Neural cell (in vitro differentiated cells): ENCODE data around the genes RXFP3 and CAPSL.

DNA sequence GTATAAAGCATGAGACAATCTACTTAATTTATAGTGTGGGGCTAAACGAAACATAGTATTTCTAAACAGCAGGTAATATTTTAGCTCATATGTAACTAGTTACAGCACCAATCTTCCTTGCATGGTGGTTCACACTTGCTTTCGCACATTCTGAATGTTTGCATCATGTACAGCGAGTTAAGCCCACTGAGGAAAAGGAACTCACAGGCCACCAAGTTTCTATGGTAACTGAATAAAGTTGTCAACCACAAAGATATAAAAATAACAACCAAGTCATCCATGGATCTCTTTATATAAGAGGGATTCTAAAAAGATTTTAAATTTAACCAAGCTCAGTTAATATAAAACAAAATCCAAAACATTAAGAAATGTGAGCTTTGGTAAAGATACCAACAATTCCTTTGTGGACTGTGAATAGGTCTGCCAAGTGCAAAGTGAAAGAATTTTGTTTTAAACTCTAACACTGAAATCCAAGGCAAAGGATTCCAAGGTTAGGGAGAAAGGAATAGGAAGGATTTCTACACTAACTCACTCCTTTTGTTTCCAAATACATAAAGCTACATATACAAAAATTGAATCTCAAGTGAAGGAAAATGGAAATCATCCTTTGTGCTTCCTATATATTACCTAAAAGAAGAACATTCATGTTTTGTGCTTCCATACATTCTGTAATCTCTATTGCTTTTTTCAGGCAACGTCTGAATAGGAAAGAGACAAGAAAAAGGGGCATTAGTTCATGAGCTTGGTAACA, 67.5 kb upstream of the GOLPH3 start:
- RAMPAGE, long total RNA = no peak

DNA sequence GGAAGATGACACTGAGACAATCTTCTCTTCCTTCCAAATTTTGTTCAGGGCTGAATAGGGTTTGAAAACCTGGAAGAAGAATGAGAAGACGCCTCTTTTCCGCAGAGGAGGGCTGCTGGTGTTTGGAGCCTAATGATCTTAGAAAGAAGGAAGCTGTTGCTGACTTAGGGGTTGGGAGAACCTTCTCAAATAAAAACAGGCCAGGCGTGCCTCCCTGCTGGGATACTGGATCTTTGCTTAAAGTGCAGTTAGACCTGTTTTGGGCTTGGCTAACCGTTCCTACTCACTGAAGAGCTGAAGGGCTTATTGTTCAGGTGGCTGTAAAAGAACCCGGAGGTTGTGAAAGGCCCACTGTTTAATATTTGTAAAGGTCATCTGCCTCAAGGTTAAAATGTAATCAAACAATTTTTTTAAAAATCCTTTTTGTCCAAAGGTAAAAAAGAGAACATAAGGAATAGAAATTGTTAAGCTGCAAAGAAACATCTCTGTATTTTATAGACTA, 18.4 kb upstream of the MTMR12 start:
- RAMPAGE, long total RNA = no peak

- RAMPAGE, long total RNA = no peak
These were observed 637 bp downstream of the SUB1 start for GRCh38 chr5:32585665-32586722.

GRCh38 chr5:32712727-32713288, 1.7 kb downstream of the NPR3 start:
- RAMPAGE, long total RNA = no peak

GRCh38 chr5:33308920-33309483, 131.8 kb upstream of the TARS1 start:
- RAMPAGE, long total RNA = no peak

- RAMPAGE, long total RNA = no peak
These were observed 26.6 kb downstream of the TARS1 start for GRCh38 chr5:33466976-33468140.

DNA sequence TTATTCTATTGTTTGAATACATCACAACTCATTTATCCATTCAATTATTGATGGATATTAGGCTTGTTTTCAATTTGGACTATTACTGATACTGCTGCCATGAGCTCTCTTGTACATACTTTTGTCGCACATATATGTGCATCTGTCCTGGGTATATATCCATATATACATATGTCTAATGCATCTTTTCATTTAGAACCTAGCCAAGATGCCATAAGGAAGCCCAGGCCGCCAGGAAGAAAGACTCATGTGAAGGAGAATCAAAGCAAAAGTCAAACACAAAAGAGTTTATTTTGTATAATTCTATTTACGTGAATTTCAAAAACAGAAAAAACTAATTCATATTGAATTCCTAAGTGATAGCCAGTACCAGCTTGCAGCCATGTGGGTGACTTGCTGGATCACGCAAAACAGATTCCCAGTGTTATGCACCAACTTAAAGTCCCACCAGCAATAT, 79.0 kb downstream of the ADAMTS12 start:
- RAMPAGE, long total RNA = no peak

DNA sequence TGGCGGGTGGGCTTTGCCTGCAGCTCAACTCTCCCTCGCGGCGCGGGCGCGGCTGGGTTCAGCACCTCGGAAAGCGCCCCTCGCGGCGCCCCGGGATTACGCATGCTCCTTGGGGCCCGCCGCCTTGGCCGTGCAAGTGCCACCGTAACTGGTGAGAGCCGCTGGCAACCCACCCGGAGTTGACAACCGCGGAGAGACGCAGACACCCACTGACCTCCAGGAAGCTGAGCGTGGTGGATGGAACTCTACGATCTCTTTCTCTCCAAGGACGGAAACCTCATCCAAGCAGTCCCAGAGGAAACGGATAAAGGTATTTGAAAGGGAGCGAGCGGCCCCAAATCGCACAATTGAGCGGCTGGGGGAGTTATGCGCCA, at the start of gene RXFP3:
Gene RXFP3 (plus strand): TSS at position 359 of the 374 bp plus-strand sequence.
- RAMPAGE, long total RNA = no peak

GRCh38 chr5:34001075-34002056, 6.5 kb downstream of the AMACR start:
- RAMPAGE, long total RNA = no peak

DNA sequence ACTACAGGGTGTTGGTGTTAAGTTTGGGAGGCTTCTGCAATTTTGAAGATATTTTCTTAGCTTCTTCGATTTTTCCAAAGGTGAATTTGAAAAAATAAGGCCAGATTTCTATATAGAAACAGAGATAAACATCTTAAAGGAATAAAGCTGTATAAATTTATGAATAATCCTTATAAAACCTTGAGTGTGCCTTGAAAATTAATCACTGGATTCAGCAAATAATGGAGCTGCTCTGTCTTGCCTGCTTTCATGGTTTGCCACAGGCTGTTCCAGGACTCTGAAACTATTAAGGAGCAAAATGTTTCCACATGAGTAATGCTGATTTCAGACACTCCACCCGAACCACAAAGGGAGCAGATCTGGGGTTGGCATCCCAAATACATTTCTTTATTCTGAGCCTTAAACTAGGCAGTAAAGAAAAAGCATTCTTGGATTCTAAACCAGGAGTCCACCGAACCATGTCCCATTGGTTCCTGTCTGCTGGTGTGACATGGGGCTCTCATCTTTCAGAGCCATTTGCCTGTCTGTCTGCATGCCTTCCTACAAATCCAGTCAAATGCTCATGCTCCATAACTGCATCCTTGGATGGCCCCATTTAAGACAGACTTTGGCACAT, 10.1 kb upstream of the C1QTNF3 start:
- RAMPAGE, long total RNA = no peak

- RAMPAGE, long total RNA = no peak
These were observed 20.3 kb upstream of the C1QTNF3 start for GRCh38 chr5:34063176-34063792.

DNA sequence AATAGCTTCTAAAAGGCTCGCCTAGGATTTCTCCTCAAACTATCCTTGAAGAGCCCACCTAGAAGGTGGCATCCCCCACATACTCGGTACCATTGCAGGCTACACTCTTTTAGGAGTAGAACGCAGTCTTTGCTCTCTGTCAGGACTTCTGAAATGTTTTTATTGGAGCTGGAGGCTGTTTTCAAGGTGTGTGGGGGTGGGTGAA, 159.6 kb upstream of the RAI14 start:
- RAMPAGE, long total RNA = no peak

DNA sequence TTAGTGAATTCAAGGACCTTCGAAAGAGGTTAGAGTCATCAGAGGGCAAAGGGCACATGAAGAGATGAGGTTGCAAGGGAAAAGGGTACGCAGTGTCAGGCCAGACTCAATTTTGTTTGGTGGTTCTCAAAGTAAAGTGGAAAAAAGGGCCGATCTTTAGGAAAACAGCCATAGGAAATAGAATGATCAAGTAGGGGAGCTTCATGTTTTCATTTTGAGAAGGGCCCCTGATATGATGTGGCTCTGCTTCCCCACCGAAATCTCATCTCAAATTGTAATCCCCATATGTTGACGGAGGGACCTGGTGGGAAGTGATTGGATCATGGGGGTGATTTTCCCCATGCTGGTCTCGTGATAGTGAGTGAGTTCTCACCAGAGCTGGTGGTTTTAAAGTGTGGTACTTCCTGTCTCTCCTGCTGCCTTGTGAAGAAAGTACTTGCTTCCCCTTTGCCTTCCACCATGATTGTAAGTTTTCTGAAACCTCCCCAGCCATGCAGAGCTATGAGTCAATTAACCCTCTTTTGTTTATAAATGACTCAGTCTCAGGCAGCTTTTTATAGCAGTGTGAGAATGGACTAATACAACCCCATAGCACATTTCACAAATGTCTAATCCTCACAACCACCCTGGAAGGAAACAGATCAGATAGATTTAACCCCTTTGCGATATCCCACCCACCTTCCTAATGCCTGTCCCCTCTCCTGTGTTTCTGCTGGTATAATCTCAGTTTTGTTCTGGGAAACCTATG, 157.2 kb upstream of the RAI14 start:
- RAMPAGE, long total RNA = no peak

DNA sequence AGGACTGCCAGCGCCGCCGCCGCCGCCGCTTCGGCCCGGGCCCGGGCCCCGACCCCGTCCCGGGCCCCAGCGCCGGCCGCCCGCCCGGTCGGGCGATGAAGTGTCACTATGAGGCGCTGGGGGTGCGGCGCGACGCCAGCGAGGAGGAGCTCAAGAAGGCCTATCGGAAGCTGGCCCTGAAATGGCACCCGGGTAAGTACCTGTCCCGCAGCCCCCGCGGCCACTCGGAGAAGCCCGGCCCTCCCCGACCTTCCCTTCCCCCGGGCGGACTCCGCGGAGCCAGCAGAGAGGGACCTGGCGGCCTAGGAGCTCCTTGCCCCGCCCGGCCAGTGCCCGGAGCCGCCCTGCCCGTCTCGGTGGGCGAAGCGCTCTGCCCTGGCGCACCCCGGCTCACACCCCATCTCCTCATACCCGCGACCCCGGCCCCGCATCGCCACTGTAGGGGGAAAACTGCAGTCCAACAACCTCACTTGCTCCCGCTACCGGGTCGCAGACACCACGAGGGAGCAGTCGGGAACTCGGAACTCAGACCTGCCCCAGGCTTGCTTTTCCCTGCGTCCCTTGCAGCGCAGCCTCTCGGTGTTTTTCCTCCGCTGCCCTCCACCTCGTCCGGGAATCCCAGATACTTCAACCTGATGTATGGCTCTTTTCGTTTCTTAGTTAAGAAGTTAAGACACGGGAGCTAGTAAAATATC, 513 bp downstream of the DNAJC21 start:
- RAMPAGE, long total RNA = no peak

DNA sequence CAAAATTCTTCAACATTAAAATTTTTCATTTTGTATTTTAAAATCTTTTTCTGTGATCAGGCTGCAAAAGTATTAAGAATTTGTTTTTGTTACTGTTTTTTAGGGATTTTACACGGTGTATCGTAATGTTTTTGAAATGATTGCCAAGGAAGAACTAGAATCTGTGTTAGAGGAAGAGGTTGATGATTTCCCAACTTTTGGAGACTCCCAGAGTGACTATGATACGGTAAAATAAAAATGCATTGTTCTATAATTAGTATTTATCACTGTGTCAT, 6.6 kb downstream of the DNAJC21 start:
- RAMPAGE, long total RNA = no peak

- RAMPAGE, long total RNA = no peak
These were observed 42.4 kb downstream of the PRLR start for GRCh38 chr5:35187900-35188242.

GRCh38 chr5:35618564-35619031, 935 bp downstream of the SPEF2 start:
- RAMPAGE, long total RNA = no peak

GRCh38 chr5:35857440-35858294, 976 bp downstream of the IL7R start:
- RAMPAGE, long total RNA = no peak

GRCh38 chr5:35869587-35869963, 12.9 kb downstream of the IL7R start:
- RAMPAGE, long total RNA = no peak

DNA sequence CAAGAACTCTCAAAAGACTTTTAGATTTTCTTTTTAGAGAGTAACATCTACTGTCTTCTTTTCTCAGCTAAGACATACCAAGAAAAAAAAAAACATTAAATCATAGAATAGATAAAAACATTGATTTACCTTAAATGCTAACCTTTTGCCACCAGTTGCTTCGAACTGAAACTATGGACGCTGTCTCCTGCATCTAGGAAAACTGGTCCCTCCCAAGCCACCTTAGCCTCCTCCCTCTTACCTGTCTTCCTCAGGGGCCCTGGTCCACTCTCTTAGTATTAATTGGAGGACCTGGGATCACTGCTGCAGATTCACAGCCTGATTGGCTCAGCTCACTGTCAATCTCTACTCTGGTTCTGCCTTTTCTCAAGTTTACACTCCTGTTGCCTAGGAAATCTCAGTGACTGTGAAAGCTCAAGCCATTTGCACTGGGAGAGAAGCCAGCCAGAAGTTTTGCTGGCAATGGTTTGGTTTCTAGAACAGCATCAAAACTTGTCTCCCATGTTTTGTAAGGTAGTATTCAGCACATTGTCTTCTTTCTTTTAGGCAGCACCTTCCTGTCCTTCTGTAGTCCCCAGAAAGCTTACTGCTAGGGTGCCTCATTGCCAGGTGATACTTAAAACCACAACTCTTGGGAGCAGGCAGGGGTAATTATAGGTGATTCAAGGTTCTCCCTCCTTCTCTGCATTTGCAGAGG, at the start of gene CAPSL:
Gene CAPSL (minus strand): TSS at position 211 of the 697 bp plus-strand sequence.
- RAMPAGE, long total RNA = no peak